Foreskin fibroblast (primary cell): ENCODE measurements around the genes CDK13 and C7orf25.

DNA sequence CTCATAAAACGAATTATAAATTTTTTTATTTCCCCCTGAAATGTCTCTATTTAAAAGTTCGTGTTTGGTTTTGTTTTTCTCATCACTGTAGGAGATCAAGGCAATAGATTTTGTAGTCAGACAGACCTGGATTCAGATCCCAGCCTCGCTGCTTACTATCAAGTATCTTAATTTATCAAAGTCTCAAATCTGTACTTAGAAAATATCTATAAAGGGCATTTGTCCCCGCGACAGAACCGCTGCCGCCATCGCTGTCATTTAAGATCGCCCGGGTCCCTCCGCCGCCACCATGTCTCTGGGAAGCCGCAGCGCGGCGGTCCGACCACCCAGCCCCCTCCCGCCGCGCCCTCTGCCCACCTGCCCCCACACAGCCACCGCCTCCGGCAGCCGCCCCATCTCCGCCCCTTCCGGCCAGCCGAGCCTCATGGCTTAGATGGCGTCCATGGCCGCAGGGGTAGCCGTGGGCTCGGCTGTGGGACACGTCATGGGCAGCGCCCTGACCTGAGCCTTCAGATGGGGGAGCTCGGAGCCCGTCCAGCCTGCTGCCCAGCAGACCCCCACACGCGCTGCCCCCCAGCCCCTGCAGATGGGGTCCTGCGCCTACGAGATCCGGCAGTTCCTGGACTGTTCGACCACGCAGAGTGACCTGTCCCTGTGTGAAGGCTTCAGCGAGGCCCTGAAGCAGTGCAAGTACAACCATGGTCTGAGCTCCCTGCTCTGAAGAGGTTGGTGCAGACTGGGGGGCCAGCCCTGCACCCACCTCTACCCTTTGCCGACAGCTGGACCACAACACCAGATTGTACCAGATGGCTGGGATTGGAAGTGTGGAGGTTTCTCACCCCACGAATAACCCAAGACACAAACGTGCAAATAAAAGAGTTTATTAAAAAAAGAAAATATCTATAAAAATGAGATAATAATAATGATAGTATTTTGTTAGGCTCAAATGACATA is 133.3 kb downstream of the STARD3NL start:
- RRBS: 0% methylated on average over 2 of the region's 45 CpGs

DNA sequence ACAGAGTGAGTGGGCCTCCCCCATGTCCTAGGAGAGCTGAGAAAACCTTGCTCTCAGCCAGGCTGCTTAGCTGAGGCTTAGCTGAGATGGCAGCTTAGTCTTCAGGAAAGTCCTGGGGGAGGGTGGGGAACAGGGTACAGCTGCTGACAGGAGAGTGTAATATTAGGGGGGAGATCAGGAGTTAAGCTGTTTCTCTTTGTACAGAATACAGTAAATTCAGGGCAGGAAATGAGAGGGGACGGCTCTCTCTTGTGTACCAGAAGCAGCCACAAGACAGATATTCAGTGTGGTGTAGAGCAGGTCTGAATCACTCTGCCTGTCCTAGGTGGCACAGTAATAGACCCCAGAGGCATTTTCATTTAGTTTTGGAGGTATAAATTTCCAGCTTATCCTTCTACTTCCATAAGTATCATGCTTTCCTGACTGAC is 162.4 kb downstream of the STARD3NL start:
- RRBS: no CpG with 5 or more reads among the region's 1 CpG

DNA sequence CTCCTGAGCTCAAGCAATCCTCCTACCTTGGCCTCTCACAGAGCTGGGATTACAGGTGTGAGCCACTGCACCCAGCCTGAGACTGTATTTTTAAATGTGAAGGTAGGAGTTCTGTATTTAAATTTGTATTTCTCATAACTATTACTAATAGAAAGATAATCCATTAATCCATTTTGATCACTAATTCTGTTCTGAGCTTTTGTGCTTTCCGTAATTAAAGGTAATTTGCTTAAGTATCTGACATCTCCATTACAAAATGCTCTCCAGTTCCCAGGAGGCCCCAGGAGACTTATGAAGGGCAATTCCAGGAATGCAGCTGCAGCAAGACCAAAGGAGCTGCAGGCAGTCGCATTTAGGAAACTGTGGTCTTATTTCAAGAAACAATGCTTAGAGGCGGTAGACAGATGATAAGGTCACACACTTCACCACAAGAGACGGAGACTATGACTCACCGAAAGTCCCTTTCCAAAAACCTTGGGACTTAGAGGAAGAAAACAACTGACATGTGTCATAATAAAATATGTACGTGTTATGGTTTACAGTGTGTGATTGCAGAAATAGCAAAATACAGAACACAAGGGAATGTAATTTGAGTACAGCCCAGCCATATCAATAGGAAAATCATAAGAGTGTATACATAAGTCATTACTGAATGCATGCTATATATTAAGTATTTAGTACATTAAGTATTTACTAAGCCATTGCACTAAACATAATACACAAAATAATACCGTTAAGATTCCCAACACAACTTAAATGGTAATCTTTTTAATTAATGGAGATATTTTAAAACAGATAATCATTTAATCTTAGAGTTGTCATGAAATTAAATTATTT is 23.5 kb downstream of the YAE1 start:
- RRBS: no CpG with 5 or more reads among the region's 7 CpGs

GRCh38 chr7:39649631-39650140 is 26.3 kb downstream of the RALA start:
- RRBS: no CpG with 5 or more reads among the region's 1 CpG

DNA sequence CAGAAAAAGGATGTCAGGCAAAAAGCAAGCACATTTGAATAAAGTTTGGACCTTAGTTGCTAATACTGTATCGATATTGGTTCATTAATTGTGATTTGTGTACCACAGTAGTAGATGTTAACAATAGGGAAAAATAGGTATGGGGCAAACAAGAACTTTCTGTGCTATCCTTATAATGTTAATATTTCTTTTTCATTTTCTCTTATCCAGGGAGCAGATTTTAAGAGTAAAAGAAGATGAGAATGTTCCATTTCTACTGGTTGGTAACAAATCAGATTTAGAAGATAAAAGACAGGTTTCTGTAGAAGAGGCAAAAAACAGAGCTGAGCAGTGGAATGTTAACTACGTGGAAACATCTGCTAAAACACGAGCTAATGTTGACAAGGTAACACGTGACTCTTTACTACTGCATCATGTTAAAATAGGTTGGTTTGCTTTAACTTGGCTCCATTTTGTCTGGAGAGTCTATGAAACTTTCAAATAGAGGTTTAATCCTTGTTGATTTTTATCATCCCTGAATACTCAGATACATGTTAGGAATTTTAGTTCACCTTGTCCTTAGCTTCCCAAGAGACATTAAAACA is 73.2 kb downstream of the RALA start:
- RRBS: no CpG with 5 or more reads among the region's 4 CpGs

GRCh38 chr7:39754106-39754778 is 130.9 kb downstream of the RALA start:
- RRBS: 51% methylated on average over 6 of the region's 30 CpGs

- RRBS: 3% methylated on average over 30 of the region's 57 CpGs
Measured at GRCh38 chr7:39949970-39950425, at the start of gene CDK13. Gene CDK13, plus strand, starts transcription at chr7:39950256.

GRCh38 chr7:39971901-39972178 is 21.8 kb downstream of the CDK13 start:
- RRBS: no CpG with 5 or more reads among the region's 1 CpG

DNA sequence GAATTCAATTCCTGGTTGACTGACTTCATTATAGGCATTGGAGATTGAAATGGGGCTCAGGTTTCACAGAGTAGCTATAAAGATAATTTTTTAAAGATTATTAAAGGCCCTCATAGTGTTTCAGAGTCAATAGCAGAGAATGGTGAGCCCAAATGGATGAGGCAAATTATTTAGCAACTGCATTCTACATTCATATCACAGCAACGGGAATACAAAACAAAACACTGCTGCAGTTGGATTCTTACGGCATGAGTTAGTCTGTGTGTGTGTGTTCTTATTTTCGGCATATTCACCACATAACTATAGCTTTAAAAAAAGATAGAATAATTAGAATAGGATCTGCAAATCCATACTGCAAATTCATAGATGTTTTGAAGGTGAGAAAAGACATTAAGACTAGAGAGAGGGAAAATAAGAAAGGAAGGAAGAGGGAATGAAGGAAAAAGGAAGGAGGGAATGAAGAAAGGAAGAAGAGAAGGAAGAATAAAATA is 66.0 kb downstream of the SUGCT start:
- RRBS: no CpG with 5 or more reads among the region's 3 CpGs

DNA sequence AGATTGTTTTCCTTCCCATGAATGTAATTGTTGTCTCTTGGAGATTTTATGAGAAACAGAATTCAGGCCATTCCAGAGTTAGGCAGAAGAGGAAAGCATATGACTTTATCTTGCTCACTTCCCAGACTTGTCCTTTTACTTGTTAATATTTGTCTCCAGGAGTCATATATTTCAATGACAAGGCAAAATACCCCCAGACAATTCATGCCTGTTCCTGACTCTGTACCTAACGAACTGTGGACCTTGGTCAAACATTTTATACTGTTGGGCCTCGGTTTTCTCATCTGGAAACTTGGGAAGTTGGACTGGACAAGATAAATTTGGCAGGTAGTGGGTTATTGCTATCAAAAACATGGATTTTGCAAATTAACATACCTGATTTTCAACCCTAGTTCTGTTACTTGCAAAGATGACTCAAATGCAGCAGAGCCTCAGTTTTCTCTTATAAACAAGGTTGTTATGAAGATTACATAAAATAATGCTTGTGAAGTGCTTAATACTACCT is 674.0 kb downstream of the SUGCT start:
- RRBS: no CpG with 5 or more reads among the region's 2 CpGs

- RRBS: no CpG with 5 or more reads among the region's 20 CpGs
Measured at GRCh38 chr7:40898923-40899698, 764.3 kb downstream of the SUGCT start.

GRCh38 chr7:41437180-41438114 is 265.4 kb downstream of the INHBA start:
- RRBS: no CpG with 5 or more reads among the region's 11 CpGs

DNA sequence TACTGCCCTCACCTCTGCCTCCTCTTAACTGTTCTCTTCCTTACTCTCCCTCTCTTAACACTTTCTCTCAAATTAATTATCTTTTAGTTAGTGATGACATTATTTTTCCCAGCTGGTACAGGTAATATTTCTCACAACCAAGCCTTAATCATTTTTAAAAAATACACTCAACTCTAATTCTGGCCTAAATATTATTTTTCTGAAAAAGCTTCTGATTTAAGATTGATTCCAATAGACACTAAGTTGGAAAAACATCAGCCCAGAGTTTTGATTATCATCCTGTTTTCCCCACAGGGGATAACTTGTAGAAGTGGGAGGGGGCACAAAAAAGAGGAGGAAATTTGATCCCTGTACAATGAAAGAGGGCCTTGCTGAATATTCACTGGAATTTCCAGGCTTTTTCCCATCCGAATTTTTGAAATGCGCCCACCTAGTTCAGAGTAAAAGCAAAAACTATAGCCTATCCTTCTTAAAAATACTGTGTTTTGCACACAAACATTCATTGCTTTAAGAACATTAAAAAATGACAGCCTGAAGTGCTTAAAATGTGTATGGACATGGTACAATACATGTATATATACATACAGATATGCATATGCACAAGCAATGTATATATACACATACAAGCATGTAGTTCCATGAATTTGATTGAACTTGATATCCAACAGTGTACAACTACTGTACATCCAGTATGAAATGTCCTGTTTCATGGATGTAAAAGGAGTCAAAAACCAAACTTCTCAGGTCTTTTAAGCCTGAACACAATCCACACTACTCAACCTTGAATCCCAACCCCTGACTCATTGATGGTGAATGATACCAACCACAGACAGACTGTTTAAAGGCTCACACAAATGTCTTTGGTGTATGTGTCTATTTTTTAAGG is 15.0 kb downstream of the INHBA start:
- RRBS: no CpG with 5 or more reads among the region's 2 CpGs

GRCh38 chr7:41731959-41732424 is 29.1 kb upstream of the INHBA start:
- RRBS: no CpG with 5 or more reads among the region's 3 CpGs

DNA sequence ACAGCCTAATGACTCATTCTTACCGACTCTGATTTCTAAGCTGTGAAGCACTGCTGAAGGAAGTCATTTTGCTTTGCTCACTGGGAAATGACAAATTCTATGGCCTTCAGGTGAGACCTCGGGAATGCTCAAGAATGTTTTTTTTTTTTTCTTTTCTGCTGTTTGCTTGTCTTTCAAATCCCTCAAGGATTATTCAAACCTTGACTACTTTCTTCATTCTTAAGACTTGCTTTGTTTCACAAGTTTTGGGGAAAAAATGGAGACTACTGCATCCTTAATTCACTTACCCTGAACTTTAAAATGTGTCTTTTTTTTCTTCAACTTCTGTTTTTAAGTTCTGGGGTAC is 30.3 kb upstream of the INHBA start:
- RRBS: no CpG with 5 or more reads among the region's 2 CpGs

DNA sequence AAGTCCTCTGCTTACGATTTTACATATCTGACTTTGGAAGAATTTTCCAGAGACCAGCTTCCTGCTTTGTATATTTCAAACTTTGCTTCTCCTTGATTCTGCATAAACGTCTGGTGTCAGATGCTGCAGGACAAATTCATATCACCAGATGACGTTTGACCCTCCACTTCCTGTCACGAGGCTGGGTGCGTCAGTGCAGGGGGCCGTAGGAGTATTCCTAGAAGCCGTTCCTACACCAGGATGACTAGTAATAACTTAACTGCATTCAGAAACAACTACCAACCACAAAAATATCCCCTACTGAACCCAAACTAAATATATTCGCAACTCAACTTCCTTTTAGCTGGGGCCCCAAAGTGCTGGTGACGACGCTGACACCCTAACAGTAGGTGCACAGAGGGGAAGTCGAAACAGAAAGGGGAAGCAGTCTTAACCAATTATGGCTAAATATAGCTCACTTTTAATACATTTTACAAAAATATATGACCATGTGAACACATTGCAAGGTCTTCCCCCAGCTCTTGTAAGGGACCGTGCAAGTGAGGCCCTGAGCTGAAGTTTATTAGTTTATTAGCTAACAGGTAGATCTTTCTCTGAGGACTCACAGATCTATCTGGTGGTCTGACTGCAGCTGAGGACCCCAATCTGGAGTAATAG is 178.8 kb upstream of the INHBA start:
- RRBS: no CpG with 5 or more reads among the region's 12 CpGs

- RRBS: no CpG with 5 or more reads among the region's 15 CpGs
Measured at GRCh38 chr7:42068503-42069408, 168.3 kb downstream of the GLI3 start.

DNA sequence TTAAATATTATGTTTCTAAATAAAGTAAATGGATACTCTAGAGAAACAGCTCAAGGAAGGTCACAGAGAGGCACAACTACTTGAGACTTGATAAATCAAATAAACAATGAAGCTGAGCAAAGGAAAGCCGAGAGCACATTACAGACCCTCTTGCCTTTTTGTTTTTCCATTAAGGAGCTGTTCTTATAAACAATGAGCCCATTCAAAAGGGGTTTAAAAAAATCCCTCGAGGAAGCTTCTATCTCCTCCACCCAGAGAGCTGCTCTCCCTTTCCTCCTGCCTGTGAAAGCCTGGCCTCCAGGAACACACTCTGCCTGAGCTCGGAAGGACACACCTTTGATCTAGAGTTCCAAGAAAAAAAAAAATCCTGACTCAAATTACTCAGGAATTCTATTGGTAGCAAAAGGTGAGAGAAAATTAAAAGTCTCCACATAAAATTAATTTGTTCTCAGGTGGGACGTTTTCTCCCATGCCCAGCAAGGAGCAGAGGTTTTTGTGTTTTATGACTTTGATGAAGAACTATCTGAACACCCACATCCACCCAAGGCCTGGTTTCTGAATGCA is 43.8 kb downstream of the GLI3 start:
- RRBS: no CpG with 5 or more reads among the region's 4 CpGs

DNA sequence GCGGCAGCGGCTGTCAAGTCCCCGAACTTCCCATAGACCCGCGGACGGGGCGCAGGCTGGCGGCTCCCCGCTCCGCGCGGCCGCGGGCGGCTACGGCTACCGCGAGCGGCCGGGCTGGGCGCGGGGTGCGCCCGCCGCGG is 163 bp downstream of the GLI3 start:
- RRBS: no CpG with 5 or more reads among the region's 26 CpGs

- RRBS: 1% methylated on average over 59 of the region's 71 CpGs
Measured at GRCh38 chr7:42911782-42912777, at the start of gene C7orf25. Gene C7orf25, minus strand, starts transcription at chr7:42912070.